Aorta (tissue), 1 donor: ENCODE results near the gene DHX38.

DNA sequence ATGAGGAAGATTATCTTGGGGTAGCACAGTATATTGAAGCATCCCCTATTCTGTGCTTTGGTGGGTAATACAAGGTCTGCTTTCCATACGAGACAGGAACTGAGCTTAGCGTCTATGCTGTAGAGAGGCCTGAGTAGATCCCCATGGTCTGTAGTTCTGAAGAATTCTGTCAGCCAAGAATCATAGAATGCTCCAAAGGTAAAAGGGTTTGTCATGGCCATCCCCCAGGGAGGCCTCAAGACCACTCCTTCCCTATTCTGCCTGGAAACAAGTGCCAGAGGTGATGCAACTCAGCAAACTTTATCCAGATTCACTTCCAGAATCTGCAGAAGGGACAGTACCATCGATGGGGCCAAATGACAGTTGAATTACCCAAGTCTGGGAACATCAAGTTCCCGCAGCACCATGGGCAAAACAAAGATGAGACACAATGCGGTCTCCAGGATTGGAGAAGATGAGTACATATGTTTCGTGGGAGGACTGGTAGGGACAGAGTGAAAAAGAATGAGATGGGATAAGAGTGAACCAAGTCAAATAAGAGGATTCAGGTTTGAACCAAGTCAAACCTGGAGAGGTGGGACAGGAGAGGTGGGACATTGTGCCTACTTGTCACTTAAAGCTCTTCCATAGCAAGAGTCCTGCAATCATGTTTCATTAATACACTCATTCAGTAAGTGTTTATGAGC, 13.7 kb upstream of the TAT start:
- PRO-cap: no peak

GRCh38 chr16:71848475-71849060, 2.8 kb downstream of the ATXN1L start:
- PRO-cap: no peak

GRCh38 chr16:71927839-71928359, 32.6 kb downstream of the IST1 start:
- PRO-cap: no peak

DNA sequence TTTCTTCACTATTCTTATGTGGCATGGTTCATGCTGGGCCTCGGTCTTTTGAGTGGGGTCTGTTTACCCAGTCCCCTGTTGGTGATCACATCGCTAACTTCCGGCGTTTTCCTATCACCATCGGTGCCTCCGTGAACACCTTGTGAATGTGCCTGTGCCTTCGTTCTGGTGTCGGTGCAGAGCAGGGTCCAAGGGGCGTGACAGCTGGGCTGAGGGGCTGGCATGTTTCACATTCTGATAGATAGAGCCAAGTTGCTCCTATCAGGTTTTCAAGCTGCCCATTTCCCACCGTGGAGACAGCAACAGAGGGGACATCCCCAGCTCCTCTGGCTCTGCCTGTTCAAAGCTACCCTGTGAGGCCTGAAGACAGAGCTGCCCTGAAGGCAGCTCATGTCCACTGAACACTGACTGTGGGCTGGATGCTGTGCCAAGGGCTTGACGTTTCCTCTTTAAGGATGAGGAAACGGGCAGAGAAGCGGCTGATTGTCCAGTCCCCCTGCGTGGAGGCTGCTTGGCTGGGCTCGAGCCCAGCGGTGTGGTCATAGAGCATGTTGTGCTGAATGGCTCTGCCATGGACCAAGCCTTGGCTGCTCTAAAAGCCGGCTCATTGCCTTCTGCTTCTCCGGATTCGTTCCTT, 17.0 kb downstream of the DHODH start:
- PRO-cap: no peak

- PRO-cap: bidirectional peak, plus-strand start at chr16:72093847, minus-strand start at chr16:72093607
Measured at GRCh38 chr16:72093730-72094931, at the start of gene DHX38. DHX38 (plus strand) TSS chr16:72093847.

DNA sequence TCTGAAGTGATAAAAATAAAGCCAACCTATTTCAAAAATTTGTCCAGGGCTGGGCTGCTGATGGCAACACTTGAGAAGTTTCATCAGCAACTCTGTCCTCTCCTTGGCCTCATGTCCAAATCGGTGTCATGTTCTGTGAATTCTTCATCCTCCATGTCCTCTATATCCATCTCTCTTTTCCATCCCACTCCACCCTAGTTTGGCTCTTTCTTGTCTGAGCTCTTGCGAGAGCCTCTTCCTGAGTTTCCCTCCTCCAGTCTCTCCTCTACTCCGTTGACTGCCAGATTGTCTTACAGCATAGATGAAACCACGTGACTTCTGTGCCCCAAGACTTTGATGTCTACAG, 52.1 kb upstream of the PMFBP1 start:
- PRO-cap: no peak

GRCh38 chr16:72796209-72796684, 251.7 kb downstream of the ZFHX3 start:
- PRO-cap: no peak

DNA sequence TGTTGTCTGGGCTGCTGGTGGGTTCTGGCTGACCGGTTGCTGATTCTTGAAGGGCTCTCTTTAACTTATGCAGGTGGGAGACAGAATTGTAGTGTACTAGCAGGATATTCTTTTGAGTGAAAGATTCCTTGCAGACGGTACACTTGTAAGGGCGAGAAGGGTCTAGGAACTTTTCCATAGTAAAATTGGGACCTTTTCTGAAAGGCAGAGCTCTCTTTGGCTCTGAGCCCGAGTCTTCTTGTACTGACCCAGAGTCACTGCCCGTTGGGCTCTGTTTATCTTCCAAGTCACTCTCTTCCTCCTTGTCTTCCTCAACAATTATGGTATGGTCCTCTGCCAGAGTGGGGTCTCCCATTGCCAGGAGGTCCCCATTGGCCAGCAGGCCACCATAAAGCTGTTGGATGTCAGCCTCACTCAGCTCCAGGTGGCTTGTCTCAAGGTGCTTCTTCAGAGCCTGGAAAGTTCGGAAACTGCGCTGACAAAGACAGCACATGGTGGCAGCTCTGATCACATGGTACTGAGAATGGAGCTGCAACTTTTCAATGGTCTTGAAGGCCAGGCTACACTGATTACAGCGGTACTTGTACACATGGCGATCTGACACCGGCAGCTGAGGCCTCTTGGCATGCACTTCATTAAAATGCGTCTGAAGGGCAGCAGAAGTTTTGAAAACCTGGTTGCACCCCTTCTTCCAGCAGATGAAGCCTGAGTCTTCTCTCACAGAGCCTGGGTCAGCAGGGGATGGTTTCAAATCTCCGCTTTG, 249.8 kb downstream of the ZFHX3 start:
- PRO-cap: no peak

DNA sequence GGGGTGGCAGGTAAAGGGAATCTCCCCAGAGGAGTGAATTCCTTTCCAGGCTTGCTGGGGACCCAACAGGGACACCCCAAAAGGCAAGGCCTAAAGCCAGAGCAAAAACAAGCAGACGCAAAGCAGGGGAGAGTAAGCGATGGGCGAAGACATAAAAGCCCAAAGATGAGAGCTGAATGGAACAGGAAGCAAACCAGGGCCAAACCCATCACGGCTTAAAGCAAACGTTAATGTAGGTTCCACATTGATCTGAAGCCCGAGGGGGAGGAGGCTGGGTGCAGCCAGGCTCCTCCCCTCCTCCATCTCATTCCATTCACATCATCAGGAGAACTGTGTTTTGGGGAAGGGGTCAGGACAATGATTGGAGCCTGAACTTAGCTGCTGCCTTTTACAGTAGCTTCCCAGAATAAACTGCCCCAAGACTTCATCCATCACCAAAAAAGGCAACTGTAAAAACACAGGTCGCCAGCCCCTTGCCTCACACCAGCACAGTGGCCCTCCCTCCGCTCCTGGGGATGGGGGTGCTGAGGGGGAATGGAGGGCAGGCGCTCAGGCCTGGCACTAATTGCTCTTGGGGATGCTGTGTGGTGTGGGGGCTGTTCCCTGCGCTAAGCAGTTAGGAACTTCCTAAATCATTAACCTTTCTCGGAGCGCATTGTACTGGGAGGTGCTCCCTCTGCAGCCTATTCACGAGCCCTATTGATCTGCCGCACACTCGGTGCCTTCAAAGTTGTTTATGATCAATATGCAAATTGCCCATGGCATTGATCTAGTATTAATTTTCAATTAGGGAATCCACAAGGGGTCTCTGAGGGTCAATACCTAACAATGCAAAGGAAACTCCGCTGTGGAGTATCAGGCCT, 200.1 kb downstream of the ZFHX3 start:
- PRO-cap: no peak

- PRO-cap: no peak
Measured at GRCh38 chr16:72876215-72876645, 171.7 kb downstream of the ZFHX3 start.

- PRO-cap: no peak
Measured at GRCh38 chr16:72924917-72925593, 122.9 kb downstream of the ZFHX3 start.

GRCh38 chr16:72937128-72937930, 110.6 kb downstream of the ZFHX3 start:
- PRO-cap: no peak

GRCh38 chr16:72952998-72953202, 95.0 kb downstream of the ZFHX3 start:
- PRO-cap: no peak

DNA sequence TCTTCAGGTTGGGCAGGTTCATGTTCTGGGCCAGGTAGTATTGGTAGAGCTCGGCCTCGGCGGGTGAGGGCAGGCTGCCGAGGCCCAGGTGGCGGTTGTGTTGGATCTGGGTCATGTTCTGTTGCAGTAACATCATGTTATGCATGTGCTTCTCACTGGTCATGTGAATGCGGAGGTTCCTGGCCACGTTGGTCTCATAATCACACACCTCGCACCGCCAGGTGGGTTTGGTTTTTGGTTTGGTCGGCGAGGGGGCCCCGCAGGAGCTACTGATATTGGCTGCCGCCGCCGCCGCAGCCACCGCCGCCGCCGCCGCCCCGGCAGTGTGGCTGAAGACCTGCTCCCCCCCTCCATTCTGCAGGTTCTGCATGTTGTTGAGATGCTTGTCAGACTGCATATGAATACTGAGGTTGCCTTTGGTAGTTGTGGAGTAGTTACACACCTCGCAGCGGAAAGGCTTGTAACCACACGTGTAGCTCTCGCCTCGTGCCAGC, 90.4 kb downstream of the ZFHX3 start:
- PRO-cap: no peak

GRCh38 chr16:72996327-72996975, 51.5 kb downstream of the ZFHX3 start:
- PRO-cap: no peak

DNA sequence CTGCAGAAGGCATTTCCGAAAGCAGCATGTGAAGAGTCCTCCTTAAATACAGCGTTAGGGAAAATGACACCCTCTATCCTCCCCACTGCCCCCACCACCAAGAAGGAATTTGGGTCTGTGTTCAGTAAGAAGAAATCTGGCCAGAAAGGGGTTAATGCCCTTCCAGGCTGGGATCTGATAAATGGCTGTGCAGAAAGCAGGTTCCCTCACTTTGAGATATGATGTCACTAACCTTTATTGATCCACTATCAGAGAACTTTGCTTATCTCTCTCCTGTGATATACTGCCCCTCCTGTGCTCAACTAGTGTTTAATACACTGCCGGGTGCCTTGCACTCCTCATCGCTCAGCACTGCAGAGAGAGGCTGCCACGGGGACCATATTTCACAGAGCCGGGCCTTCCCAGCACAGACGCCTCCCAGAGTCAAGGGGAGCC, 20.3 kb downstream of the ZFHX3 start:
- PRO-cap: no peak

DNA sequence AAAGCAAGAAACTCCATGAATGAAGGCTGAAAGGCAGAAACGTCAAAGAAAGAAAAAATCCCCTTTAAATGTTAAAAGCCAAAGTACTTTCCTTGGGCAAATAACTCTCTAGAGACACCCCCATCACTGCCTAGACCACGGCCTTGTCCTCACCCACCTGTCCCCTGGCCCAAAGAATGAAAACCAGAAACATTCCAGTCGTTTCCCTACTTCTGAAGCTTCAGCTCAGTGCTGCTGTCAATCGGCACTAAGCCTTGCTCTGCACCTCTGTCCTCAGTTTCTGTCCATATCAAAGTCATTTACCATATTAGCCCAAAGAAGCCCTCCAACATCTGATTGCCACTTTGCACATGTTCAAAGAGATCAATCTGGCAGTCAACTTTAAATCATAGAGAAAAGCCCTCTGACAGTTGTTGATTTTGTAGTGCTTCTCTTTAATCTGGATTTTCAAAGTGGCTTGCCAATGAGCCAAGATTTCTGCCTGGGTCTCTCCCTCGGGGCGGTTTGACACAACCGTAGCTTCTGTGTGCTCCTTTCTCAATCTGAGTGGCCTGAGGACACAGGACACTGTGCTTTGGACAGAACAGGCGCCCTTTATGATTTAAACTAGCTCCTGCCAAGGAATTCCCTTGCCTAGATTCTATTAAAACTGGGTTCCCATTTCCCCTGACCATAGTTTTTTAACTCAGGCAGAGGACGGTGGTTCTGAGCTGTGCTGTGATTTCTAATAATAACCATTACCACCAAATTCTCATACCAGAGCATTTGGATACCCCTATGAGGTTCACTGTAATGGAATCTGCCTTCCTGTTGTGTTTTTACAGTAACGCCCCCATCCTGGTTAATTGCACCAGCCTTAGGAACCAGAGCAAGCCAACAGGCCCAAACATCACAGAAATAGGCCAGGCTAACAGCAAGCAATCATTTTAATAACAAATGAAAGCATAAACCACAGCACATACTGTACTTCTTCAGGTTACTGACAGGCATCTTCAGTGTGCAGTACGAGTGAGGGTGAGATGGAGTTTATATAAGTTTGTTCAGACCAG, 4.1 kb downstream of the ZFHX3 start:
- PRO-cap: no peak

DNA sequence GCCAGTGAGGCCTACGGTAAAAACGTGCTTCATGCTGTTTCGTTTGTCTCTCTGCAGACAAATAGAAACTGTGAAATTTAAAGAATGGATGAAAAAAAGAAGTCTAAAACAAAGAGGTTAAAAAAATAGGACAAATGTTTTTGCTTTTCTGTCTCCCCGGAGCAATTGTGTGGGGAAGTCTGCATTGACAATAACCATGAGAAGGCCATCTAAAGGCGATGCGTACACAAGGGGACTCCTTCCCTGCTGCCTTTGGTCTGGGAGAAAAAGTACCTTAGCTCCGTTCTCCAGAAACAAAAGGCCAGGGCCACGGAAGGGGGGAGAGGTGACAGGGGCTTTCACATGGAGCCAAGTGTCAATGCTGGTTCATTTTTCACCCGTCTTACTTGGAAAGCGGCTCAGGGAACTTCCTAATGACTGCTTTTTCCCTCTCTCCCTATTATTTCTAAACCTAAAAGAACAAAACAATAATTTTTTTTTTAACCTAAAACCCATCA, 4.7 kb upstream of the ZFHX3 start:
- PRO-cap: no peak

GRCh38 chr16:73058034-73058788, 10.3 kb upstream of the ZFHX3 start:
- PRO-cap: bidirectional peak, plus-strand start at chr16:73058339, minus-strand start at chr16:73058281

DNA sequence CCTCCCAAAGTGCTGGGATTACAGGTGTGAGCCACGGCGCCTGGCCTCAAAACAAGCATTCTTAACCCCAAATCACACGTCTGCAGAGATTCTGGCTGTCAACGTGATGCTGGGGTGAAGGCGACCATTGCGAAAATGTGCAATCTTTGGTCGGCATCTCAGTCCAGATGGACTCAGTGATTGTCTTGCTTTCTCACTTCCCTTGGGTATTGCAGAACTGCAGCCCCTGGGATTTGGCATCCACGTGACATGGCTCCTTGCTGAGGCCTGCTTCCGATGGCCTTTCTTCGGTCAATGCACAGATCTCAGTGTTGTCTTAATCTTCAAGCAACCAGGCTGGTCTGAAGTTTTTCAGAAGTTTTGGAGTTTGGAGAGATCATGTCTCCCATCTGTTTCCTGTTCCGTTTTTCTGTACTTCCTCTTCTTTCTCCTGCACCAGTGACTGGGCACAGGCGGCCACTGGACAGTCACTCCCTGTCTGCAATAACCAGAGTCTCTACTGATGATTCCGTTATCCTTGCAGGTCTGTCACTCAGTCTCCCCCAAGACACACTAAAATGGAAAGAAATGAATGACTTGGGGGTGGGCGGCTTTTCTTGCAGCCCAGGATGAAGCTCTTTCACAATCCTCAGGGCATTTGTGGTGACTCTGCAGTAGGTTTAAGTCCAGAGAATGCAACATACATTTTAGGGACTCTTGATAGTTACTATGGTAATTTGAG, 106.2 kb upstream of the ZFHX3 start:
- PRO-cap: no peak